Urinary bladder (tissue), 3 donors: ENCODE results near the genes CCAR1 and HKDC1.

- PRO-cap, result no peak
- RAMPAGE, long total RNA, result no peak
Measured at GRCh38 chr10:67827863-67828145, 10.2 kb downstream of the DNAJC12 start.

GRCh38 chr10:67904326-67904761 lies 19.9 kb downstream of the SIRT1 start:
- PRO-cap, result no peak
- RAMPAGE, long total RNA, result no peak

- PRO-cap, result no peak
- RAMPAGE, long total RNA, result no peak
Measured at GRCh38 chr10:68133440-68133979, 24.2 kb downstream of the MYPN start.

- PRO-cap, result no peak
- RAMPAGE, long total RNA, result no peak
Measured at GRCh38 chr10:68142803-68143115, 33.5 kb downstream of the MYPN start.

DNA sequence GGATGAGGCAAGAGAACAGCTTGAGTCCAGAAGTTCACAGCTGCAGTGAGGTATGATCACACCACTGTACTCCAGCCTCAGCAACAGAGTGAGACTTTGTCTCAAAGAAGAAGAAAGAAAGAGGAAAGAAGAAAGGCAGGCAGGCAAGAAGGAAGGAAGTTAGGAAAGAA lies 13.2 kb upstream of the HNRNPH3 start:
- PRO-cap, result no peak
- RAMPAGE, long total RNA, result no peak

GRCh38 chr10:68341404-68342209 lies 8.9 kb upstream of the PBLD start:
- PRO-cap, result no peak
- RAMPAGE, long total RNA, result no peak

DNA sequence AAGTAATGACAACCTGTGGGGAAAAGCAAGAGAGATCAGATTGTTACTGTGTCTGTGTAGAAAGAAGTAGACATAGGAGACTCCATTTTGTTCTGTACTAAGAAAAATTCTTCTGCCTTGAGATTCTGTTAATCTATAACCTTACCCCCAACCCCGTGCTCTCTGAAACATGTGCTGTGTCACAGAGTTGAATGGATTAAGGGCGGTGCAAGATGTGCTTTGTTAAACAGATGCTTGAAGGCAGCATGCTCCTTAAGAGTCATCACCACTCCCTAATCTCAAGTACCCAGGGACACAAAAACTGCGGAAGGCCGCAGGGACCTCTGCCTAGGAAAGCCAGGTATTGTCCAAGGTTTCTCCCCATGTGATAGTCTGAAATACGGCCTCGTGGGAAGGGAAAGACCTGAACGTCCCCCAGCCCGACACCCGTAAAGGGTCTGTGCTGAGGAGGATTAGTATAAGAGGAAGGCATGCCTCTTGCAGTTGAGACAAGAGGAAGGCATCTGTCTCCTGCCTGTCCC lies 1.6 kb downstream of the SLC25A16 start:
- PRO-cap, result no peak
- RAMPAGE, long total RNA, result no peak

DNA sequence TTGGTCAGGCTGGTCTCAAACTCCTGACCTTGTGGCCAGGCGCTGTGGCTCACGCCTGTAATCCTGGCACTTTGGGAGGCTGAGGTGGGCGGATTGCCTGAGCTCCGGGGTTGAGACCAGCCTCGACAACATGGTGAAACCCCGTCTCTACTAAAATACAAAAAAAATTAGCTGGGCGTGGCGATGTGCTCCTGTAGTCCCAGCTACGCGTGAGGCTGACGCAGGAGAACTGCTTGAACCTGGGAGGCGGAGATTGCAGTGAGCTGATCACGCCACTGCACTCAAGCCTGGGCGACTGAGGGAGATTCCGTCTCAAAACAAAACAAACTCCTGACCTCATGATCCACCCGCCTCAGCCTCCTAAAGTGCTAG lies 5.2 kb upstream of the TET1 start:
- PRO-cap, result no peak
- RAMPAGE, long total RNA, result no peak

DNA sequence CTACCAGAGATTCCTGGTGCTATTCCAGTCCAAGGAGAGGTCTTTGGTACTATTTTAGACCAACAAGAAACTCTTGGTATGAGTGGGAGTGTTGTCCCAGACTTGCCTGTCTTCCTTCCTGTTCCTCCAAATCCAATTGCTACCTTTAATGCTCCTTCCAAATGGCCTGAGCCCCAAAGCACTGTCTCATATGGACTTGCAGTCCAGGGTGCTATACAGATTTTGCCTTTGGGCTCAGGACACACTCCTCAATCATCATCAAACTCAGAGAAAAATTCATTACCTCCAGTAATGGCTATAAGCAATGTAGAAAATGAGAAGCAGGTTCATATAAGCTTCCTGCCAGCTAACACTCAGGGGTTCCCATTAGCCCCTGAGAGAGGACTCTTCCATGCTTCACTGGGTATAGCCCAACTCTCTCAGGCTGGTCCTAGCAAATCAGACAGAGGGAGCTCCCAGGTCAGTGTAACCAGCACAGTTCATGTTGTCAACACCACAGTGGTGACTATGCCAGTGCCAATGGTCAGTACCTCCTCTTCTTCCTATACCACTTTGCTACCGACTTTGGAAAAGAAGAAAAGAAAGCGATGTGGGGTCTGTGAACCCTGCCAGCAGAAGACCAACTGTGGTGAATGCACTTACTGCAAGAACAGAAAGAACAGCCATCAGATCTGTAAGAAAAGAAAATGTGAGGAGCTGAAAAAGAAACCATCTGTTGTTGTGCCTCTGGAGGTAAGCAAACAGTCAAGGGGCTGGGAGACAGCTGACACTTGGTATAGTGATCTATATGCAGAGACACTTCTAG lies 13.6 kb downstream of the TET1 start:
- PRO-cap, result no peak
- RAMPAGE, long total RNA, result no peak

- PRO-cap, result bidirectional peak, plus-strand start at chr10:68721115, minus-strand start at chr10:68721180
- RAMPAGE, long total RNA, result start-site peak on the plus strand at chr10:68721232-68721253, 1,458 and 811 reads in 2 replicates
Measured at GRCh38 chr10:68720806-68721381, at the start of gene CCAR1. Gene CCAR1 (plus strand): TSS chr10:68721239.

GRCh38 chr10:68989470-68989827 lies 846 bp downstream of the KIFBP start:
- PRO-cap, result no peak
- RAMPAGE, long total RNA, result no peak

GRCh38 chr10:69051229-69051843 lies 36.6 kb upstream of the SRGN start:
- PRO-cap, result unidirectional peak, minus-strand start at chr10:69051404
- RAMPAGE, long total RNA, result no peak

GRCh38 chr10:69096103-69096540 lies 8.2 kb downstream of the SRGN start:
- PRO-cap, result no peak
- RAMPAGE, long total RNA, result no peak

GRCh38 chr10:69180787-69181512 lies 916 bp downstream of the SUPV3L1 start:
- PRO-cap, result no peak
- RAMPAGE, long total RNA, result no peak

GRCh38 chr10:69215337-69215810 lies 4.8 kb upstream of the HKDC1 start:
- PRO-cap, result no peak
- RAMPAGE, long total RNA, result no peak

DNA sequence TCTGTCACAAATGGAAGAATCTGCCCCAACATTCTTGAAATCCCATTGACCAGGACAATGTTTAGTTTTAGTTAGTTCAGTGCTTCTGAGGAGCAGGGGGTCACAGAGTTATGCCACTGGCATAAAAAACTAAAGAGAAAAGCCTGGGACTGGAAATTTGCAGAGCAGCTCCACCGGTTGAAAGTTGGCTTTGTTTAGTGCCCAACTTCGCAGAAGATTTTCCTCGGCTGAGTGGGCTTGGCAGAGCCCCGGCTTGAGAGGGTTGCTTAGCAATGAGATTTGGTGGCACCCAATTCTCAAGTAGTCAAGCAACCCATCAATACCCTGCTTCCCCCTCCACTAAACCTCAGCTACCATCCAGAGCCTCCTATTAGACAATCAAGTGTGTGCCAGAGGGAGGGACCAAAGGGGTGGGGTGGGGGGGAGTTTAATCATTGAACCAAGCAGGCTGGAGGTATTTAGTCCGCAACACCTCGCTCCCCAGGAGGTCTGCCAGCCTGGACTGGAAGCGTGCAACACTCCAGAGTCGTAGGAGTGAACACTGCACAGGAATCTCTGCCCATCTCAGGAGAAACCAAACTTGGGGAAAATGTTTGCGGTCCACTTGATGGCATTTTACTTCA lies at the start of gene HKDC1:
Gene HKDC1 (plus strand): TSS at position 486 of the 623 bp plus-strand sequence.
- PRO-cap, result no peak
- RAMPAGE, long total RNA, result no peak

DNA sequence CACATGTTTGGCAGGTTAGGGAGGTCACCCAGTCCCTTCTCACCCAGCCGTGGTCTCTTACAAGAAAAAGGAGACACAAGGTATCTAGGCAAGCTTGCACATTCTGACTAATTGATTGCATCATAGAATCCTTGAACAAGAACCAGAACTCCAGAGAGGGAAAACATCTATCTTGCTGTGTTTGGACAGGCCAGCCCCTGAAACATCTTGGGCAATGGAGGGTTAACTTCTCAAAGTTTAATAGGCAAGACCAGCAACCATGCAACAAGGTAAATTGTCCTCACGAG lies 48.9 kb upstream of the HK1 start:
- PRO-cap, result no peak
- RAMPAGE, long total RNA, result no peak

GRCh38 chr10:69332997-69333740 lies 14.5 kb downstream of the HK1 start:
- PRO-cap, result no peak
- RAMPAGE, long total RNA, result no peak

DNA sequence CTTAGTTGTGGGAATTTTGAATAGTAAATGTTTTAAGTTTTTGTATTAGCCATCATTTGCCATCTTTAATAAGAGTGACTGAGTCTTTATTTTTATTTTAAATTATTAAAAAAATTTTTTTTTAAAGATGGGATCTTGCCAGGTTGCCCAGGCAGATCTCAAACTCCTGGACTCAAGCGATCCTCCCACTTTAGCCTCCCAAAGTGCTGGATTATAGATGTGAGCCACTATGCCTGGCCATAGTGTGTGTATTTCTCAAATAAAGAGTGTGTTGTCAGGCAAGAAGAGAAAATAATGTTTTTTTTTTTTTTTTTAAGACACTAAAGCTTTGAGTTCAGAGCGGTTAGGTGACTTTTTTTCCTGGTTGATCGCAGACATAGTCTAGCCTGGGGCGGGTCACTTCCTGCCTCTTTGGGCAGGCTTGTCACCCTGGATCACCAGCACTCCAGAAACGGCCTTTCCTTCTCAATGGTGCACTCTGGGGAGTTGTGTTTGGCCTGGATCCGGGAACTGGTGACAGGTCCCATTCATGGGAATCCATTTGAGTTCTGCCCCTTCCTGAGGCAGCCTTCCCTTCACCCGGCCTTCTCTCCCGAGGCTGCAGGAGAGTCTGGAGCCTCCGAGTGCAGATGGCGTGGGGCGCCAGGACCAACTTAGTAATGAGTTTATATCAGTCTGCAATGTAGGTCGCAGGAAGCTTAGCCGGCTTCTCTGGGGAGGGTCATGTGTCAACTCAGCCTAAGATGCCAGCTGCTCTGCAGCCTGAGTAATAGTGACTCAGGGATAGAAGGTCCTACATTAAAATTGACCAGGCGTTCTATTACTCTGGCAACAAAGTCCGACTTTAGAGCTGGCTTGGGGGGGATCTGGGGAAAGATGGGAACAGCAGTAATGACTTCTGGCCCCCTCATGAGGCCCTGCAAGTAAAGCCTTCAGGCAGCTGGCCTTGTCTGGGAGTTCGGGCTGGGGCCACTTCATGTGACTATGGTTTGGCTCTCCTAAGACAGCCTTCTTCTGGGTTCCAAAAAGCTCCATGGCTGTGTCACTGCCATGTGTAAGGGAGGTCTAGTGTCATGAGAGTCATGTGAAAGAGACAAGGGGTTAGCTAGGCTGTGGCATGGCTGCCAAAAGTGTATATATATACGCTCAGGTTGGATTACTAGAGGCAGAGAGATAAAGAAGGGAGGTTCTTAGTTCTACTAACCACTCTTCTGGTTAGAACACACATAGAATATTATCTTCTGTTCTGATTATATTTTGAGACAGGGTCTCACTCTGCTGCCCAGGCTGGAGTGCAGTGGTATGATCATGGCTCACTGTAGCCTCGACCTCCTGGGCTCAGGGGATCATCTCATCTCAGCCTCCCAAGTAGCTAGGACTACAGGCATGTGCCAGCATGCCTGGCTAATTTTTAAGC lies 44.0 kb downstream of the HK1 start:
- PRO-cap, result no peak
- RAMPAGE, long total RNA, result no peak

- PRO-cap, result no peak
- RAMPAGE, long total RNA, result no peak
Measured at GRCh38 chr10:69409214-69409529, 7.5 kb downstream of the TACR2 start.